Tibial artery (tissue), 1 donor: Measurements from ENCODE around the gene SENP8.

- PRO-cap: no peak
Measured at GRCh38 chr15:71188625-71189376, 73.5 kb downstream of the THSD4 start.

- PRO-cap: no peak
Measured at GRCh38 chr15:71245532-71245910, 130.2 kb downstream of the THSD4 start.

- PRO-cap: no peak
Measured at GRCh38 chr15:71268110-71268730, 152.9 kb downstream of the THSD4 start.

DNA sequence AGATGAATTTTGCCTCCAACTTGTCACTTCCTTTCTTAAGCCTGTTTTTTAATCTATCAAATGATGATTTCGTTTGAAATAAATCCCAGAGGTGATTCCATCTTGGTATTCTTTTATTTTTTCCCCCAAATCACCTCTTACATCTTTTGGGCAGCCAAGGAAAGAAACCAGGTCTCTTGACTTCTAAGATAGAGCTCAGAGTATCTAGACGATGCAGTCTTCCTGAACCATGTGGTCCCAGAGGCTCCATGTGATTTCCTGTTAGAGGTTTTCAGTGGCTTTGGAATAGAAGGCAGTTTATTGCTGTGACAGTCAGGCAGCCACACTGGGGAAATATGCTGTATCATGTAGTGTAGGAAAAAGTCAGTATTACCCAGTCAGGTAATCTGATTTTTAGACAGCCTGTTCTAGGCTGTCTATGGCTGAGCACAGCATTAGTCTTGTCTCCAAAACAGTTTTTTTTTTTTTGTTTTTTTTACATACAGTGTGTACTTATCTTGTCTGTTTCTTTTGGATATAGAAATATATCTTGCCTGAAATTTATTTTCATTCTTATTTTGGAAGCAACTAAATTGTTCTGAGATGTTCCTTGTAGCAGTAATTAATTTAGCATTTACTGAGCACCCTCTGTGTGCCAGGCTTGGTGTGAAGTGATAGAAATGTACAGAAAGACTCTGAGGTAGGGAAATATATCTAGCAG lies 294.3 kb downstream of the THSD4 start:
- PRO-cap: no peak

DNA sequence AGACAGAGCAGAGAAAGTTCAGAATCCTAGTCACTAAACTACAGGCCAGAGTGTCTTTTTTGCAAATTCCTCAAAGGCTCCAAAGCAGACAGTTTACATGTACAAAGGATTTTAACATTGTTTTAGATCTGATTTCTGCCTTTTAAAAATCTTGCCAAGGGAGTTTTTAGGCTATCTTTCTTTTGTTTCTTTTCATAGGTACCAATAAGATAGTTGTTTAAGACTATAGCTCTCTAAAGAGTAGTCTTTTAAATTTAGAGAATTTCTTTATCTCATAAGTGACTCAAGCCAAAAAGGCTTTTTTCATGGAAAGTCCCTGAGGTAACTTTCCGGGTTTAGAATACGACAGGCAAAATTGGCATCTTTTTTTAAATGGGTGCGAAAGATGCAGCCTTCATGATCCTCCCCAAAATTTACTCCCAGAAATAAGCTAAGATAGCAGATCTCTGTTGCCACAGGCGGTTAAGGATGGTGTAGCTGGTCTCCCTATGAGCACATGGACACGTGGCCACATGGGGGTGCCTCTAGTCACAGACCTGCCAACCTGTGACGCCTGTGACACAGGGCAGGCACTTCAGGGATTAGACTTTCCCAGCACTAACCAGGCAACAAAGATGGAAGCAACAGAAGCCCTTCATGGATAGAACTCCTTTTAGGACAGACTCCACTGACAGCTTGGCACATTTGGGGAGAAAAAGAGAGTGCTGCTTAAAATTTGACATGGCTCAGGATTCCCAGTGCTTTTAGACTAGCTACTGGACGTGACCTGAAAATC lies 320.1 kb downstream of the THSD4 start:
- PRO-cap: no peak

DNA sequence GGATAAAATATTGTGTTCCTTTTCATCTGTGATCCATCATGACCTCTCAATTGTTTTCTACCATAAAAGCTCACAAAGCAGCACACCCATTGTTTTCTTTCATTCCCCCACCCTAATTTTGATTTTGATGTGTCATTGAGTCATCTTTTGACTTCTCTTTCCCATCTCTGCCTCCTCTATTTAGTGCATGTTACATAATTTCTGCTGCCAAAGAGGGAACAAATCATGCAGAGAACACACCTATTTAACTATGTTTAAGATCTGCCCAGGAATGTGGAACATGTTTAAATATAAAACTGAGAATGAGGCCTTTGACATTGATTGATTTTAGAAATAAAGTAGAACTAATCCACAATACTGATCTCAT lies 308.7 kb upstream of the NR2E3 start:
- PRO-cap: no peak

- PRO-cap: no peak
Measured at GRCh38 chr15:71526001-71526628, 284.2 kb upstream of the NR2E3 start.

DNA sequence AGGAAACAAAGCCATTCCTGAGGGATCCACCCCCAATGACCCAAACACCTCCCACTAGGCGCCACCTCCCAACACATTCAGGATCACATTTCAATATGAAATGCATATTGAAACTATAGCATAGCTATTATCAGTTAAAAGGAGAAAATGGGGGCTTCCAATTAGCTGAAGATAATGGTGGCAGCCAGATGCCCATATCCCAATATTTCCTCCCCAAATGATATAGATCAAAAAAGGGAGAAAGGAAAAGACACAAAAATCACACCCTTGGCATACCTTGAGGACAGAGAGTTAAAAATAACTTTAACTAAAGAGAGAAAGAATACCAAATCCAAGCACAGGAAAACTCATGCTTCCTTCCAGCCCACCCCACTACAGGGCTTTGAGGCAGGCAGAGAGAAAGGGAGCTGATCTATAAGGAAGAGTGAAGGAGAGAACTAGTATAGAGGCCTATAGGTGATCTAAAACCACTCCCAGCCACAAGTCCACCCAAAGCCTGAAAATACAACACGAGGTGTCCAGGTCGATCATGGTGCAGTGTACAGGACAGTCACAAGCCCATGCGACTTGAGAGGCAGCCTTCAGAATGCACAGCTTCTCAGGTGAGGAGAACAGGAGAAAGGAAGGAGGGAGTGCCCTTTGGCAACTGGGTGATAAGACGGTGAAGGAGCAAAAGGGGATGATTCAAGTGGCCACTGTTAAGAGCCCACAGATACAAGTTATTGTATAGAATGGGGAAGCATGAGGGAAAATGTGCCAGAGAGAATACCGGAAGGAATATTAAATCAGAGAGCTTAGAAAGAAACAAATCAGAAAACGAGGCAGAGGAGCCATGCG lies 113.7 kb upstream of the NR2E3 start:
- PRO-cap: no peak

GRCh38 chr15:71761419-71762221 lies 48.7 kb upstream of the NR2E3 start:
- PRO-cap: no peak

- PRO-cap: bidirectional peak, plus-strand start at chr15:72118422, minus-strand start at chr15:72118128; unidirectional peak, minus-strand start at chr15:72118558
Measured at GRCh38 chr15:72118227-72118859, at the start of gene SENP8. Gene SENP8, plus strand, starts transcription at chr15:72118403.

DNA sequence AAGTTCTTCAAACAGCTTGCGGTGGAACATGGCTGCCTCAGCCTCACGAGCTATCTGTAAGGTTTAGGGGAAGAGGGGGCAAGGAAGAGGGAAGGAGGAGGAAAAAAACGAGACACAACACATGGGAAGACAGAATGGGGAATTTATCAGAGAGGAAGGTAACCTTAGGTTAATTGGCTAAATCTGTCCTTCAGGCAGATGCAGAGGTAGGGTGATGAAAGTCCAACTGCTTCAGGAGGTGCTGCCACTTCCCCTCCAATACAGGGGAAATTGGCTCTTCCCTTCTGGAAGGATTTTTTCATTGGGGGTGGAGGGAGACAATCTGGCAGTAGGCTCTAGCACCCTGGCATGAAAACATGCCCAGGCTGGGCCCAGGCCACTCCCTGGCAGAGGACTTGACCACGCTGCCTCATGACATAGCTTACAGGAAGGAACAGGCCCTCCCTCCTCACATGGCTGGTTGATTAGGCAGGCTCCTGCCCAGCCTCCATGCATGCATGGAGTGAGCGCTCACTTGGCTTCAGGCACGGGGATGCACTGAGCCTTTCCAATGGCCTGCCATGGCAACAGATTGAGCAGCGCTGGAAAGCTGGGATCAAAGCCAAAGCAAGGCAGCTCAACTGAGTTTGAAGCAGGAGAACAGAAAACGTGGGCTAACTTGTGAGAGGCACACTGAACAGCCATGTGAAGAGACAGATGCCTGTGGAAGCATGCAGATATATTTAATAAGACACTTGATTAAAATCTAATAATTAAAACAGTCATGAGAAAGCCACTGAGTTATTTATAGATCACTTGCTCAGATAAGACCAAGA lies 5.8 kb upstream of the GRAMD2A start:
- PRO-cap: unidirectional peak, plus-strand start at position 517 of the sequence

DNA sequence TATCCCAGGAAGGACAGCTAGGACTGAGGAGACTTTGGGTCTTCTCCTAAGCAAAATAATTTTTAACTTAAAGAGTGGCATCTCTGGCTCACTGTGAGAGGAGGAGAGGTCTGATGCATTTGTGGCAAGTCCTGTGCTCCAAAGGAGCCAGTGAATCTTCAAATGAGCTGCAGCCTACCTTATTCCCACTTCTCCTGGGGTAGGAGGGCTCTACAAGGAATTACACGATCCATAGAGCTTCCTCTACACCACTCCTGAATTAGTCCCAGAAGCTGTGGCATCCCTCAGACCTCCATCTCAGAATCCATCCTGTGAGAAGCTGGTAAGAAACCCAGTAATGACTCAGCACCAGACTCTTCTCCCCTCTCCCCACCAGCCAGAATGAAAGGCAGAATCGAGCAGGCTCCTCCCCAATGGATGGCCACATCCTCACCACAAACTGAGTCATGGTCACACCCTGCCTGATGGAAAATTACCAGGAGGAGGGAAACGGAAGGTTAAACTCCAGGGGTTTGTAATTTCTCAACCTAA lies 6.3 kb upstream of the PKM start:
- PRO-cap: no peak

- PRO-cap: no peak
Measured at GRCh38 chr15:72564566-72564983, 89.9 kb upstream of the GOLGA6B start.

- PRO-cap: no peak
Measured at GRCh38 chr15:72873601-72873930, 90.0 kb upstream of the ADPGK start.

DNA sequence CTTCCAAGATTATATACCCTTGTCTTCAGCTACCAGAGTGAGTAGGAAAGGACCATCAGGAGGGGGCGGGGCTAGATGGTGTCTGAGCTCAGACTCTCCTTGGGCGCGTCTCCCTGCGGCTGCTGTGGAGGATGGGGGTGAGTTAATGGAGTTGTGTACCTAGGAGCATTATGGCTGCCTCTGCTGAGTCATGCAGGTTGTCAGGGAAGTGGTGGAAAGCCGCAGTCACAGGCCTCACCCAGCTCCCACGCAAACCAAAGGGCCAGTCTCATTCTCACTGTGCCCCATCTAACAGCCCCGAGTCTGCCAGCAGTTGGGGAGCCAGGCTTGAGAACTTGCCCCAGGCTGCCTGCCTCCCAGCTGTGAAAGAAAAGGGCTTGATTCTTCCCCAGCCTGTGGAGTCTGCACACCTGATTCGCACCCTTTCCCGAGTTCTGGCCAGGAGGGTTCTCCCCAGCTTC lies 143.4 kb downstream of the HCN4 start:
- PRO-cap: no peak

GRCh38 chr15:73374777-73375256 lies 6.1 kb upstream of the HCN4 start:
- PRO-cap: no peak

GRCh38 chr15:73705287-73705770 lies 21.1 kb downstream of the CD276 start:
- PRO-cap: no peak

DNA sequence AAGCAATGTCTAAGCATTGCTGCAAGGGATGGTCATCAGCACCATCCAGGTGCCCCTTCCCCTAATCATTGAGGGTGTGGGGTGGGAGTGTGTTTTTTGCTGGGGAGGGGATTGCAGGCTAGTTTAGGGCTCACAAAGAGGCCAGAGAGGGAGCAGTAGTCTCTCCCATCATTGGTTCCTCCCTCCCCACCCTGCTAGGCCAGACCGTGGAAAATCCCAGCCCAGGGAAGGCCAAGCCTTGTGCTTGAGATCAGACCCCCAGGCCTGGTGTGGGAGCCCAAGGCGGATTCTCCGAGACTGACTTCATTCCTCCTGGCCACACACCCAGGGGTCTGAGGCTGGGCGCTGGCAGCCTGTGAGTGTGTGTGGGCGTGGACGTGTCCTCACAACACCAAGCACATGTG lies 4.0 kb downstream of the LOXL1 start:
- PRO-cap: unidirectional peak, minus-strand start at position 299 of the sequence

GRCh38 chr15:73997739-73998572 lies 3.4 kb downstream of the PML start:
- PRO-cap: no peak

- PRO-cap: no peak
Measured at GRCh38 chr15:74179819-74180680, 6.5 kb downstream of the ISLR start.